Epithelial cell of alveolus of lung (primary cell): ENCODE measurements around the genes NAPB, CST11, CST8, ENTPD6 and PYGB.

DNA sequence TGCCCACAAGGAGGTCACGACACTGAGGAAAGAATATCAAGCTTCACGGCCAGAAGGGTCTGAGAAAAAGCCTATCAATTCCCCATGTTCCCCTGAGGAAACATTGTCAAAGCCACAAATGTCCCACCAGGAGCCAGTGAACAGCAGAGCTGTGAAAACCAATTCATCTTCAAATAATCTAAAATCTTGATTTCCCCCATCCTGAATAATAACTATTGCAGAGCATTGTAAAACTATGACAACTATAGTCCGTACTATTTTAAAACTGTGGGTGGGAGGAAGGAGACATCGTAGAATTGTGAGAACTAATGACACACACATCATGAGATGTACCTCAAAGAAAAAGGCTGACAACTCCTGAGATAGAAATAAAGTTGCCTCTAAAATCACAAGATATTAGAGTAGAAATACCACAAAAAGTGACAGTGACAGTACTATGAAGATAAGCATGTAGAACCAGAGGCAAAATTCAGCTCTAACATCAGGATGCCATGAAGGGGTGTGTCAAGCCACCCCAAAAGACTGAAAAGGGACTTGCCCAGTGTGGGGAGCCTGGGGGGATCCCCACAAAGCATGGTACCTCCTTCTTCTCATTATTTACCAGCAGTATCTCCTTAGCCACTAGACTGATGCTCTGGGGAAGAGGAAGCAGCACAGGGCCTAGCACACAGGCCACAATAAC lies 13.5 kb downstream of the NAPB start:
- RAMPAGE, long total RNA = no peak
- RRBS = no CpG with 5 or more reads among the region's 4 CpGs

DNA sequence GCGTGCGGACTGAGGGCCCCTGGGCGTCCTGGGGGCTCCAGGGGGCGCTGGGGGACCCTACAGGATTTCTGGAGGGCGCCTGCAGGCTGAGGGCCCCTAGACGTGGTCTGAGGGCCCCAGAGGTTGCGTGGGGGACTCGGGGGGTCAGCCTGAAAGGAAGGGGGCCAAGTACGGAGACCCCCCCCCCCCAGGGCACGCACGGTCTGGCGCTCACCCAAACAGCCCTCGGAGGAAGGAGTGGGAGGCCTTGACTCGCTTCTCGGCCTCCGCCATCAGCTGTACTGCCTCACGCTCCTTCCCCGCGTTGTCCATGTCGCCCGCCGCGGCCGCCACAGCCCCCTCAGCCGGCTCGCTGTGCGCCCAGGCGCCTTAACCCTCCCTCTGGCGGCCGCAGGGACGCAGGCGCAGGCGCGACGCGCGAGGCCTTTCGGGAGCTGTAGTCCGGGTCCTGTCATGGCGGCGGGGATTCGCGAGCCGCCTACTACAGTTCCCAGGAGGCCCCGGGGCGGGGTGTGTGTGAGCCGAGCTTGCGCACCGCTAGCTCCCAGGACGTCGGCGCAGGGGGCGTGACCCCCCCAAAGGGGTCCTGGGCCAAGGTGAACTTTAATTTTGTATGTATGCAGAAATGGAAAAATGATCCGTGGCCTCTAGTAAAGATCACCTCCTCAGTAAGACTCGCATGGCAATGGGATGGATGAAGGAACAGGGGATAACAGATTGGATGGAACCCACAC lies at the start of gene NAPB:
Gene NAPB, minus strand, starts transcription at position 398 of the 734 bp plus-strand sequence.
- RAMPAGE, long total RNA = start-site peak on the minus strand centred at position 366 of the sequence, 66 bp wide, 47 and 30 reads in 2 replicates
- RRBS = 1% methylated on average over 17 of the region's 55 CpGs

DNA sequence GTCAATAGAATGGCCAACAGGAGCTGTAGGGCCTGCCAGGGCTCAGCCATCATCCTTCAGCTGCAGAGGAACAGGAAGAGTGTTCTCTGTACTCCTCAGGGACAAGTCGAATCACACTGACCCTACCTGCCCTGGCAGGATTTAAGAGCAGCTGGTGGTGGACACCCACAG lies at the start of gene CST11:
Gene CST11, minus strand, starts transcription at position 118 of the 171 bp plus-strand sequence.
- RAMPAGE, long total RNA = no peak
- RRBS = no CpG with 5 or more reads among the region's 1 CpG

DNA sequence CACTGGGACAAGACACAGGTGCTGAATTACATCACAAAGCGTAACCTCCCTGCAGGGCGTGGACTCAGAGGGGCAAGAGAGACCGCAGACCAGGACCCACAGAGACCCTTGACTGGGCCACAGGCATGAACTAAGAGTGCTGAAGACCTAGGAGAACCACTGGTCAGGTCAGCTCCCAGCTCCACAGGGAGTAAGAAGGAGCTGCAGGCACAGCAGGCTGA lies at the start of gene CST8:
Gene CST8, plus strand, starts transcription at position 101 of the 221 bp plus-strand sequence.
- RAMPAGE, long total RNA = no peak
- RRBS = no CpG with 5 or more reads among the region's 3 CpGs

DNA sequence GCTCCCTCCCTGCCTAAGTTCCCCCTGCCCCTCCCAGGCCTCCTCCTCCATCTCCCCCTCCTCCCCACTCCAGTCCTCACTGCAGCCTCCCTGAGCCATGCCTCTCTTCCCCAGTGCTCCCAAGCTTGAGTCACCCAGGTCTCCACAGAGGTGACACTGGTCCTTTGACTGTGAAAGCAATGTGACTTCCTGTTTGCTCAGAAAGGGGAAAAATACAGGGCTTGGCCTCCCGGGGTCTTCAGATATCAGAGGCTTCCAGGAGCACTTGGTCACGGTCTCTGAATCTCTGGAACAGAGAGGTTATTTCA lies 296 bp upstream of the CST4 start:
- RAMPAGE, long total RNA = no peak
- RRBS = no CpG with 5 or more reads among the region's 2 CpGs

DNA sequence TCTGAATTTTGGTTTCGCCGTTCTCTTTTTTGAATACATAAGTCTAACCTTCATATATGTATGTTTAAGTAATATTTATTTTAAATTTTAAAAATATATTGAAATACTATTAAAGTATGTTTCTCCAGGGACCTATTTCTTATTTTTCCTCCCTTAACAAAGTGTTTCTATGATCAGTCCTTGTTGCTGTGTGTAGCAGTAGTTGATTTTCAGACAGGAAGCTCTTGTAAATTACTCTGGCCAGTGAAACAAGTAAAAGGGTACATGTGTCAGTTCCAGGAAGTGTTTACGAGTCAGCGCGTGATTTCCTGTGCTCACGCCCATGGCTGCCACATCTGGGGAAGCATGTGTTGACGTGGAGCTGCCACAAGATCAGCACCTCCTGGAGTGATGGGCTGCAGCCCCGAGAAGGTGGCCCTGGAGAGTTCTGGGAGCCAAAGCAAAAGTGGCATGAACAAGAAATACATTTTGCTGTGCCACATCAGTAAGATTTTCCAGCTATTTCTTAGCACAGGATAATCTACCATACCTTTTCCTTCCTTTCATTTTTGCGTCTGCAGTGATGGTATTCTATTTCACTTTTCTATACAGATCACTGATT lies 38.7 kb upstream of the GGTLC1 start:
- RAMPAGE, long total RNA = no peak
- RRBS = no CpG with 5 or more reads among the region's 9 CpGs

GRCh38 chr20:24066027-24066545 lies 77.5 kb upstream of the GGTLC1 start:
- RAMPAGE, long total RNA = no peak
- RRBS = no CpG with 5 or more reads among the region's 5 CpGs

DNA sequence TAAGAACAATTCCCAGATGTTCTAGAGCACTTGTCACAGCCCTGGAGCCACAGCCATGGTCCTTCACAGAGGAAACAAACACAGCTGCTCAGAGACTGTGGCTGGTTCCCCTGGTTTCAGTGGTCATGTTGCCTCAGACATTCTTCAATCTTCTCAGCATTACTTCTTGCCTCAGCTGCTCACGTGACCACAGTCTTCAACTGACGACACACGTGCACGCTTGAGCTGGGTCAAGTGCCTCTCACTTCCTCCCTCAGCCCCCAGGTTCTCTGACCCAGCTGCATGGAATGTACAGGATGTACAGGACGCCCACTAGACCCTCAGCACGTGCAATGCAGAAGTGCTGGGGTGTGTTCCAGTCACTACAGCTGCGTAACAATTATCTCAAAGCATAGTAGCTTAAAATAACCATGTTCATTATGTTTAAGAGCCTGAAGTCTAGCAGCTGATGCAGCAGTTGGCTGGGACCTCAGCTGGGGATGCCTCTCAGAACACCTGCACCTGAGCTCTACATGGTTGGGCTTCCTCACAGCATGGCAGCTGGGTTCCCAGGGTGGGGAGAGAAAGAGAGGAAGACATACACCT lies 159.9 kb upstream of the GGTLC1 start:
- RAMPAGE, long total RNA = no peak
- RRBS = no CpG with 5 or more reads among the region's 7 CpGs

DNA sequence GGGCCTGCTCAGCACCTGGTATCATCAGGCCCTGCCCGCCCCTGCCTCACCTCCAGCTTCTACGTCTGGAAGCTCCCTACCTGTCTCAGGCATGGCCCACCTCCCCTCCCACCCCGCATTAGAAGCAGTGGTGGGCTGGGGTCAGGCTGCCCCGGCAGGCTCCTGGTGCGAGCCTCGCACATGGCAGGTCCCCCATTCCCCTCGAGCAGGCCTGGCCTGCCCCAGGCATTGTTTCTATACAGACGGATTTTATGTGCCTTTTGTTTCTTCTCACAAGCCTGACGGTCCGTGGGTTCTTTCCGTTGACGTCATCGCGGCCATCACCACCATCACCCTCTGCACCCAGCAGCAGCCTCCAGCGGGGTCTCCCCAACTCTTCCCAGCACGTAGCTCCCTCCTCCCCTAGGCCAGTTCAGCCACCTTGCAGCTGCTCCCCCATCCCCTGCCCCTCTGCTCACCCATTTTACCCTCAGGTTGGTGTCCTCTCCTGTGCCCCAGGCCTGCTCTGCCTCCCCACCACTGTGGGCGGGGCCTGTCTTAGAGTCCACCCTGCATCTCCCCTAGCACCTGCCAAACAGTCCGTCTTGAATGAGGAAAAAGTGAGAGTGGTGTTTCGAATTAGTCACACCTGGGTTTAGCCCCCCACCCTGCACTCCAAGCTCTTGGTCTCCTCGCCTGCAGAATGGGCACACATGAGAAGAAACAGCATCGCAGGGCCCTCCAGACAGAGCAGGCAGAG lies 4.7 kb downstream of the CST7 start:
- RAMPAGE, long total RNA = no peak
- RRBS = no CpG with 5 or more reads among the region's 21 CpGs

DNA sequence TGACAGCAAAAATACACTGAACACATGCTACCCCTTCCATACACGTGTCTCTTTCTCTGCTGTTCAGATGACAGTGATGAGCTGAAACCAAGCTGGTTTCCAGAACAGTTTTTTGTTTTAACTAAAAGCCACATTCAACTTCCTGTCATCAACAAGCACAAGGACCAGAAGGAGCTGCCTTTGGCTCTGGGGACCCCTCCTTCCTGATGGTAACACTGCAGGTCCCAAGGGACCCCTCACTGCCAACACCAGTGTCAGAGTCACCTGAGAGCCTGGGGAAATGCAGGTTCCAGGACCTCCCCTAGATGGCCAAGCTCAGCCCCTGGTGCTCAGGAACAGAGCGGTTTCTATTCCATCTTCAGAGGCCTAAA lies 6.0 kb downstream of the CST7 start:
- RAMPAGE, long total RNA = no peak
- RRBS = no CpG with 5 or more reads among the region's 2 CpGs

DNA sequence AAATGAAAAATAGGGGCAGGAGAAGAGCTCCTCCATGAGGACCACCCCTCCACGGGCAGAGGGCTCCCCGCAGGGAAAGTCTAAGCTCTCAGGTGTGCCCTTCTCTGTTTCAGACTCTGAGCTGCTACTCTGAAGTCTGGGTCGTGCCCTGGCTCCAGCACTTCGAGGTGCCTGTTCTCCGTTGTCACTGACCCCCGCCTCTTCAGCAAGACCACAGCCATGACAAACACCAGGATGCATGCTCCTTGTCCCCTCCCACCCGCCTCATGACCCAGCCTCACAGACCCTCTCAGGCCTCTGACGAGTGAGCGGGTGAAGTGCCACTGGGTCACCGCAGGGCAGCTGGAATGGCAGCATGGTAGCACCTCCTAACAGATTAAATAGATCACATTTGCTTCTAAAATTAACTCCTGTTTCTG lies 10.5 kb downstream of the CST7 start:
- RAMPAGE, long total RNA = no peak
- RRBS = no CpG with 5 or more reads among the region's 10 CpGs

DNA sequence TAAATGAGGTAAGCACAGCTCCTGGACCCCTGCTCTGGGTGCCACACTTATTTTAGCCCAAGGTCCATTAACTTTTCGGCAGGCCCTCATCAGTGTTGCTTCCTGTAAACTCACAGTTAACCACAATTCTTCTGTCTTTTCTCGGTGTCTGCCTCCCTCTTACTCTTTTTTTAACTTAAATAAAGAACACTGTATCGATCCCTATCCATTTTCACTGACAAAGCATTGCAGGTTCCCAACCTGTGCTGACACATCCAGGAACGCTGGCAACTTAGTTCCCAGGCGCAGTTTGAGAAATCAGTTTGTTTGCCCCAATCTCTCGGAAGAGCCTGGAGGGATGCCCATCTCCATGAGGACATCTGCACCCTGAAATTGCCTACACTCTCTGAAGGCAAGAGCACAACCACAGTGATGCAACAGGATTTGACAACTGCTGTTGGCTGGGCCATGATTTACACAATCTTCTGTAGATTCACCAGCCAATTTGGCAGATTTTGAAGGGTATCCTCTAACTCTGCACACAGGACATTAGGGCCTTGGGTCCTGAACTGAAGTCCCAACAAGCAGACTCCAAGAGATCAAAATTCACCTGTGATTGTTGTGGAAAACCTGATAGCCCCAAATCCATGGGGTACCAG lies 3.5 kb downstream of the APMAP start:
- RAMPAGE, long total RNA = no peak
- RRBS = no CpG with 5 or more reads among the region's 6 CpGs

GRCh38 chr20:24991814-24992547 lies 570 bp downstream of the APMAP start:
- RAMPAGE, long total RNA = no peak
- RRBS = under 1% methylated on average over 7 of the region's 43 CpGs

- RAMPAGE, long total RNA = no peak
- RRBS = no CpG with 5 or more reads among the region's 4 CpGs
Observed at GRCh38 chr20:25010353-25010850, 17.9 kb upstream of the APMAP start.

DNA sequence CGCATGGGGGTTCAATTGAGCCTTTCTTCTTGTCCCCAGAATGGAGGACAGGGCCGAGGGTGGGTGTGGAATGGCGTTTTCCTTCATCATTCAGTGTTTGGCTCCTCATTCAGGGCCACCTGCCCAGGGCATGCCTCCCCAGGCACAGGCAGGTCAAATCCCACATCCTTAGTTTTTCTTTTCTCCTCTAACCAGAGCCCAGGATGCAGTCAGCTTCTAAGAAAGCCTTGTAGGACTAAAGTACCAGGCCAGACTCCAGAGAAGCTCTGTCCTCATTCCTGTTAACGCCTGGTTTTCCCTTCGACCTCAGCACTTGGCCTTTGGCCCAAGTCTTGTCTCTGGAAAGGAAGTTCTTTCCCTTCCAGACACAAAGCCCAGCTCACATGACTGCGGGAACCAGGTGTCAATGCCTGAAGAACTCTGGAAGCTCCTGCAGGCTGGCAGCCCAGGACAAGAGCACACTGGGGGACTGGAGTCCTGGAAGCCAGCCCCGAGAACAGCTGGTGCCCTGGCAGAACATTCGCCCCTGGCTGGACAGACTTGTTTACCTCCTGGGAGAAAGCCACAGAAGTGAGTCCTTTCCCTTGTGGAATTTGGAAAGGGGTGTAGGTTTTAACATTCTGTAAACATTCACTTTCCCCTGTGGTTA lies 18.3 kb downstream of the ACSS1 start:
- RAMPAGE, long total RNA = no peak
- RRBS = no CpG with 5 or more reads among the region's 8 CpGs

GRCh38 chr20:25060078-25060326 lies 2.1 kb upstream of the ACSS1 start:
- RAMPAGE, long total RNA = no peak
- RRBS = no CpG with 5 or more reads among the region's 5 CpGs

GRCh38 chr20:25195497-25196071 lies at the start of gene ENTPD6:
Gene ENTPD6 (plus strand): TSS chr20:25195712.
- RAMPAGE, long total RNA = start-site peak on the plus strand at chr20:25195709-25195785, 111 and 518 reads in 2 replicates
- RRBS = 2% methylated on average over 22 of the region's 60 CpGs

DNA sequence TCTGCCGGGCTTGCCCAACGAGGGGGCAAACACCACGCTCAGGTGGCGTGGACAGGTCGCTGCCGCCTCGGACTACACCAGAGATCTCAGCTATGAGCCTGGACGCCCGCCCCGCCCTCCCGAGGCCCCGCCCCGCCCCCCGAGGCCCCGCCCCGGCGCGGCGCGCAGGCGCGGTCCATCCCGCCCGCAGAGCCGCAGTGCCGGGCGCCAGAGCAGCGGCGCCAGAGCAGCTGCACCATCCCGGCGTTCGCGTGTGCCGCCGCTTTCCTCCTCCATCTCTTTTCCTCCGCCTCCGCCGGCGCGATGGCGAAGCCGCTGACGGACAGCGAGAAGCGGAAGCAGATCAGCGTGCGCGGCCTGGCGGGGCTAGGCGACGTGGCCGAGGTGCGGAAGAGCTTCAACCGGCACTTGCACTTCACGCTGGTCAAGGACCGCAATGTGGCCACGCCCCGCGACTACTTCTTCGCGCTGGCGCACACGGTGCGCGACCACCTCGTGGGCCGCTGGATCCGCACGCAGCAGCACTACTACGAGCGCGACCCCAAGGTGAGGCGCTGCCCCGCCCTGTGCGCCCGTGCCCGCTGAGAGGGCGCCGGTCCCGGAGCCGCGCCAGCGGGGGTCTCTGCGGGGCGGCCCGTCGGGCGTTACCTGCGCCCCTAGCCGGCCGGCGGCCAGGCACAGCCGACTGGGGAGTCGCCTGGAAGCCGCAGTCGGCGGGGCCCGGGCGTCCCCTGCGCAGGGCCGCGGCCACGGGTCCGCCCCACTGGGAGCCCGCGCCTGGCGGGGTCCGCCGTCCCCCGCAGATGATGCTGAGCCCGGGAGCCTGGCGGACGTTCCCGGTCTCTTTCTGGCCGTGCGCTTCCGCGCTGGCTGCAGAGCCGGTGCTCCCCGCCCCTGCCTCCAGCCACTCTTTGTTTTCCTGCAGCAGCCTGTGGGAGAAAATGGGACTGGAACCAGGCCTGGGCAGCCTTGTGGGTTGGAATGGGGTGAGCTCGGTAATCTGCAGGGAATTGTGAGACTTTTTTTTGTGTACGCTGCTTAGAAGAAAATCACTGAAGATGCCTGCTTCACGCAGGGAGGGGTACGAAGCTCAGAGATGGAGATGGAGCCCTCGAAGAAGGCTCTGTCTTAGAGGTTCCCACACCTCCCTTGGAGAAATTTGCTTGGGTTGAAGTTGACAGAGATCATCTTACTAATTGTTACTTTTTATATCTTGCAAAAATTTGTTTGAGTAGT lies at the start of gene PYGB:
Gene PYGB, plus strand, starts transcription at position 210 of the 1,236 bp plus-strand sequence.
- RAMPAGE, long total RNA = start-site peak on the plus strand centred at position 341 of the sequence, 332 bp wide, 170 and 686 reads in 2 replicates
- RRBS = 1% methylated on average over 57 of the region's 125 CpGs

- RAMPAGE, long total RNA = no peak
- RRBS = 94% methylated on average over 6 of the region's 35 CpGs
Observed at GRCh38 chr20:25292196-25292965, 44.5 kb downstream of the PYGB start.

GRCh38 chr20:25319656-25320854 lies 70.6 kb downstream of the ABHD12 start:
- RAMPAGE, long total RNA = no peak
- RRBS = no CpG with 5 or more reads among the region's 25 CpGs